Stomach (tissue), 7 donors: Measurements from ENCODE around the gene DNAJC2.

DNA sequence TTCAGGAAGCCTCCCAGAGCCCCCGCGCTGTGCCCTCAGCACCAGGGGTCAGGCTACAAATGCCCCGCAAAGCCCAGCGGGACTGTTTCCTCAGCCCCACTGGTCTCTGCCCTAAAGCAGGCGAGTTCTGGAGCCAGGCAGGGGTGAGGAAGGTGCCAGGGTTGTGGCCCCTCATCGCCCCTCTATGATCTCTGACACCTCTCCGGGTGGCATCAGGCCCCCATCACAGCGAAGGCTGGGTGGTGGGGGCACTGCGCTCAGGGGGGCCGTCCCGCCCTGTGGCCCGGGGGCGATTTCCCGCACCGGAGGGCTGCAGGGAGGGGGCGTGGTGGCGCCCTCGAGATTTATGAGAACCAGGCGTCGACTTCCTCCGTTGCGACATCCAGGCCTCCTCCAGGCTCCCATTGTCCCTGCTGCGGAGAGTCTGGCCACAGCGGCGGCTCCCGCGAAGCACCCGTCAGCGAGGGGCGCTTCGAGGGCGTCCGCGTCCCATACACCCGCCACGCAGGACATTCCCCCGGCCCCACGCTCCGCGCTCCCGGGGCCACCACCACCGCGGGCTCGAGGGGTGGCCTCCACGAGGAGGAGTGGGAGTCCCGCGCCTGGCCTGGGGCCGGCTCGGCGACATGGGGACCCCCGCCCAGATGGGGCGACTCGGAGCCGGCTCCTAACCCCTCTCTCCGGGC is 566 bp upstream of the SH2B2 start:
- PRO-cap = bidirectional peak, plus-strand start at position 407 of the sequence, minus-strand start at position 261 of the sequence
- RAMPAGE, long total RNA, 5 experiments = no peak in any of the 5 experiments
- RRBS = 3% methylated on average over 19 of the region's 55 CpGs

DNA sequence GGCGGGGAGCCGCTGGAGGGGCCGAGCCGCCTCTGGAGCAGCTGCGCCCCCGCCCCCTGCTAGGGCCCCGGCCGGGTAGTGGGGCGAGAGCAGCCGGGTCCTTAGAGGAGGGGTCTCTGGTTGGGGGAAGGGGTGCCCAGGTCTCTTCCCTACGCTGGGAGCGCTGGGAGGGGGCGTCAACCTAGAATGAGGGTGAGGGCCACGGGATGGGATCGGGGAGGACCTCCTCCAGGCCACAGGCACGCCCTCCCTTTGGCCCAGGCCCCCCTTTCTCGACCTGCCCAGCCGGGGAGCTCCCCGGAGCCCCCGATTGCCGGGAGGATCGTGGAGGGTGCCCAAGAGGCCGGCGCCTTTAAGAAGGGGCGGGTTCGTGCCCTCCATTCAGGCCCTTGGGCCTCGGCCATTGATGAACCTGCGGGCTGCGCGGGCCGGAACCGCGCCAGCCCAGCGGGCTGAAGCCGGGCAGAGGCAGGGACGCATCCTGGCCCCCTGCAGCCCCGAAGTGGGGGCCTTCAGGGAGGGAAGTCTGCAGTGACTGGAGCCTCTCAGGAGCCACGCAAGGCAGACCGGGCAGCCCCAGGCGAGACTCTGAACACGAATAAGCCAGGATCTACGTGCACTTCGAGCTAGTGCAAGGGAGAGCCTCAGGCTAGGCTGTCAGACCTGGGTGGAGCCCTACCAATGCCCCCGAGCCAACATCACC is 806 bp downstream of the SH2B2 start:
- PRO-cap = no peak
- RAMPAGE, long total RNA, 5 experiments = no peak in any of the 5 experiments
- RRBS = 1% methylated on average over 20 of the region's 44 CpGs

DNA sequence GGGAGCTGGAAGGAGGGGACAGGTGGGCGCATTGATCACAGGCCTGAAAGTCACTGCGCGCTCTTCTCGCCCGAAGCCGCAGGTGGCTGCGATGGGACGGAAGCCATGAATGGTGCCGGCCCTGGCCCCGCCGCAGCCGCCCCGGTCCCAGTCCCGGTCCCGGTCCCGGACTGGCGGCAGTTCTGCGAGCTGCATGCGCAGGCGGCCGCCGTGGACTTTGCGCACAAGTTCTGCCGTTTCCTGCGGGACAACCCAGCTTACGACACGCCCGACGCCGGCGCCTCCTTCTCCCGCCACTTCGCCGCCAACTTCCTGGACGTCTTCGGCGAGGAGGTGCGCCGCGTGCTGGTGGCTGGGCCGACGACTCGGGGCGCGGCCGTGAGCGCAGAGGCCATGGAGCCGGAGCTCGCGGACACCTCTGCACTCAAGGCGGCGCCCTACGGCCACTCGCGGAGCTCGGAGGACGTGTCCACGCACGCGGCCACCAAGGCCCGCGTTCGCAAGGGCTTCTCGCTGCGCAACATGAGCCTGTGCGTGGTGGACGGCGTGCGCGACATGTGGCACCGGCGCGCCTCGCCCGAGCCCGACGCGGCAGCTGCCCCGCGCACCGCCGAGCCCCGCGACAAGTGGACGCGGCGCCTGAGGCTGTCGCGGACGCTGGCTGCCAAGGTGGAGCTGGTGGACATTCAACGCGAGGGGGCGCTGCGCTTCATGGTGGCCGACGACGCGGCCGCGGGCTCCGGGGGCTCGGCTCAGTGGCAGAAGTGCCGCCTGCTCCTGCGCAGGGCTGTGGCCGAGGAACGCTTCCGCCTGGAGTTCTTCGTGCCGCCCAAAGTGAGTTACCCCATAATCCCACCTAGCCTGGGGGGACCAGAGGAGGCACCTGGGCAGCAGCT is 14.0 kb downstream of the SH2B2 start:
- PRO-cap = no peak
- RAMPAGE, long total RNA, 5 experiments = no peak in any of the 5 experiments
- RRBS = 49% methylated on average over 10 of the region's 109 CpGs

GRCh38 chr7:102430701-102431325 is 2.6 kb upstream of the ORAI2 start:
- PRO-cap = no peak
- RAMPAGE, long total RNA, 5 experiments = no peak in any of the 5 experiments
- RRBS = no CpG with 5 or more reads among the region's 9 CpGs

DNA sequence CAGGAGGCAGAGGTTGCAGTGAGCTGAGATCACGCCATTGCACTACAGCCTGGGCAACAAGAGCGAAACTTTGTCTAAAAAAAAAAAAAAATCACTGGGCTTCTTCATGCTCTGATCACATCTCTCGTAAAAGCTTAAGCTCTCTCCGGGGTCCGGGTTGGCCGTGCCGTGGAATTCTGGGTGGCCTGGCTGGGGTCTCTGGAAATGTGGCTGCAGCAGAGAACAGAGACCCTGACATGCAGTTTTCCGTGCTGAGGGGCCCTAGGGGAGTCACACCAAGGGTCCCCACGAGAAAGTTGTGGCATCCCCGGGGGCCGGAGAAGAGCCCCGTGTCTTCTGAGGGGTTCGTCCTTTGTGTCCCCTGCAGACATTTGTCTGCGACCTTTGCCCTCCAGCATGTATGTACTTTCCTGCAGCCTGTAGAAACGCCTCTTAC is 15.4 kb downstream of the ORAI2 start:
- PRO-cap = no peak
- RAMPAGE, long total RNA, 5 experiments = start-site peak on the plus strand in 1 of 5 experiments, centred at position 182 of the sequence, 5 reads per replicate
- RRBS = no CpG with 5 or more reads among the region's 15 CpGs

DNA sequence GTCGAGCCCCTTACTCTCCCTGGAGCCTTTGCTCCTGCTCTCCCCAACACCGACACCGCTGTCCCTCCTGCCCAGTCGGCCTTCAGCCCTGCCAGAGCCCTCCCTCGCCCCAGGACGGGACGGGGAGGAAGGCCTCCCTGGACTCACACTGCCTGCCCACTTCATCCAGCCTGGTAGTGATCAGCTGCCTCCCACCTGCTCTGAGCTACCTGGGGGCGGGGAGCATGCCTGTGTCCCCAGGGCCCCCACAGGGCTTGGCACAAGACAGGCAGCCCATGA is 4.6 kb downstream of the RASA4 start:
- PRO-cap = no peak
- RAMPAGE, long total RNA, 5 experiments = no peak in any of the 5 experiments
- RRBS = no CpG with 5 or more reads among the region's 8 CpGs

DNA sequence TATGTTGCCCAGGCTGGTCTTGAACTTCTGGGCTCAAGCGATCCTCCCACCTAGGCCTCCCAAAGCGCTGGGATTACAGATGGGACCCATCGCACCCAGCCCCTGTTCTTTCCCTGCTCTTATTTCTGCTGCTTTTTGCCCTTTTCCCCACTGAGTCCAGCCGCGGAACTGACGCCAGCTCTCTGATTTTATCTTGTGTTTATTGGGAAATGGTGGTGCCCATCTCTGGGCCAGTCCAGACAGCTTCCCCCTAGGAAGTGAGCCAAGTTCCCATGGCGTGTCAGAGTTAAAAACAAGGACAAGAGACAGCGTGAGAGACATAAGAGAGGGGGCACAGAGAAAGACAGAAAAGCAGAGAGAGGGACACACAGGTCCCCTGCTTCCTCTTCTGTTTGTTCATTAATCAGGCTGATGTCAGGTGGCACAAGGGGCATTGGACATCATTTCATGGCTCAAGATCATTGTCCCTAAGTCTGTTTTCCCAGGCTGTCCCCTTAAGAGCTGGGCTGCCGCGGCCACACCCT is 11.9 kb downstream of the UPK3BL1 start:
- PRO-cap = no peak
- RAMPAGE, long total RNA, 5 experiments = no peak in any of the 5 experiments
- RRBS = no CpG with 5 or more reads among the region's 10 CpGs

DNA sequence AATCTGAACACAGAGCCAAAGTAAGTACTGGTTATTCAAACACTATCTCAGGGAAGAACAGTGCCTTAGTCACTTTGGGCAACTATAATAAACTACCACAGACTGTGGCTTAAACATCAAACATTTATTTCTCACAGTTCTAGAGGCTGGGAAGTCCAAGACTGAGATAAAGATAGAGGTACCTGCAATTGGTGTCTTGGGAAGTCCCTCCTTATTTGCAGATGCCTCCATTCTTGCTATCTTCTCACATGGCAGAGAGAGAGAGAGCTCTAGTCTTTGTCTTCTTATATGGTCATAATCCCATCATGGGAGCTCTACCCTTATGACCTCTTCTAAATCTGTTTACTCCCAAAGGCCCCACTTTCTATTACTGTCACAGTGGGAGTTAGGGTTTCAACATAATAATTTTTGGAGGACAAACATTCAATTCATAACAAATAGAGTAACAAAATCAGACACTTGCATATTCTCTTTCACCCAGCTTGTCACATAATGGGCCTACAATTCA is 73.5 kb downstream of the FAM185A start:
- PRO-cap = no peak
- RAMPAGE, long total RNA, 5 experiments = no peak in any of the 5 experiments

DNA sequence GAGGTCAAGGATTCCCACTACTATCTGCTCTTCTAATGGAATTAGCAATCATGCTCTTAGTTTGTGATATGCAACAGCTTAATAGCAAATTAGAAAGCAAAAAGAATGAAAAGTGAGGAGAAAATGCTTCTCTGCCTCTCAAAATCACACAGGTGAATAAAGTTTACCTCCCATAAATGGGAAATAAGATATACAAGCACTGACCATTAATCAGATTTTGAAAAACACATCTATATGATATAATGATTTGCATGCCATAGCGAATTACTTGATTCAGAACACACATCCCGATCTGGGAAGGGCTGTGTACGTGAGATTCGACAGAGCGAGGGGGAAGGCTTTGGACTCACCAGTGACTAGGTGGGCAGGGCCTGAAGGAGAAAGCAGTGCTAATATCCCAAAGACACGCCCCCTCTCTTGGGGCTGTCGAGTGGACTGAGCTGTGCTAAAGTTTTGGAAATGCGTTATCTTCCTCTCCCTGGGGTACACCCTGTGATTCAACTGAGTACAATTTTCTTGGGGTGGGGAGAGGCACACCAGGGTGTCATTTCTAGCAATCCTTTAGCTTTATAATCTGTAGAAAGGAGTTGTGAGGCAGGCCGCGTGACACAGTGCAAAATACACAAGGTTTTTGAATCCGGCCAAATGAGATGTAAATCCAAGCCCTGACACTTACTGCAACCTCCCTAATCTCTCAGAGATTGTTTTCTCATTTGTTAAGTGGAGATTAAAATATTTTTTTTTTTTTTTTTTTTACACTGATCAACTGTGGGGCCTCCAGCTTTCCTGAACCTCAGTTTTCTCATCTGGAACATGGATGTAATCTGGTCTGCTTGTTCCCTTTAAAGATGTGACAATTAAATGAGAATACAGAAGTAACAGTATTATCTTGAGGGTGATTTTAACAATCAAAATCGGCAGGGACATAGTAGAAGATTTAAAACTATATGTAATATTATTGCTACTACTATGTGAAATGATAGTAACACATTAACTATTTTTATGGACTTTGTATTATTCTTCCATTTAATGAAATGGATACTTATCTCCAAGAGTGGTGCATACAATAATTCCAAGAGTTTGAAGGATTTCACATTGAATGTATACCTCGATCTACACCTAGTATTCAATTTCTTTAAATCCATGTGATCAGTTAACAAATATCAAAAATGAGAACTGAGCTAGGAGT is 2.0 kb downstream of the LRRC17 start:
- PRO-cap = no peak
- RAMPAGE, long total RNA, 5 experiments = no peak in any of the 5 experiments
- RRBS = no CpG with 5 or more reads among the region's 13 CpGs

GRCh38 chr7:103101064-103101918 is 26.4 kb downstream of the ARMC10 start:
- PRO-cap = no peak
- RAMPAGE, long total RNA, 5 experiments = no peak in any of the 5 experiments
- RRBS = no CpG with 5 or more reads among the region's 7 CpGs

DNA sequence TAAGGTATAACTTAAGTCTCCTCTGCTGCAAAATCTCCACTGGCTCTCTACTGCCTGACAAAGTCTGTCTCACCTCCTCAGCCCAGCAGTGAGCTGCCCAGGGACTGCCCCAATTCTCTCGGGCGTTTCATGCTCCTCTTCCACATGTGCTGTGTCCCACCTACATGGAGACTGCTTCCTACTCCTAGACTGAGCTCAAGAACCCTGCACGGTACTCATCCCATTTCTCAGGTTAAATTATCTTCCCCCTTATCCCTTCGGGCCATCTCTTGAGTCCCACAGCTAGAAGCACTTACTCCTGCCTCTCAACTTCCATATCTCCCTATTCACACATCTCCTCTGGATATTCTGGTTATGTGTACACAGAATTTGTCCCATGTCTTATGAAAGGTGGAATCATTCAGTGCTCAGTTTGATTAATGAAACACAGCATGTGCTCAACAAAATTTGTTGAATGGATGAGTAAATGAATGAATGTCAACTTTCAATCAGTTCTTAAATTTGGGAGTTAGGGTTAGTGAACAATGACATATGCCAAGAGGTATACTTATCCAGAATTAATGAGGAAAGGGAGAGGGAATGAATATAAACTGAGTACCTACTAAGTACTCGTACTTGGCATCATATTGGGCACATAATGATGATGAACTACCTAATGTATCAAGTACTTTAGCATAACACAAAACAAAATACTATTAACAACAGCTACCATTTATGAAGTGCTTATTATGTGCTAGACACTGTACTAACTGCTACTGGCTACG is 25.8 kb downstream of the NAPEPLD start:
- PRO-cap = no peak
- RAMPAGE, long total RNA, 5 experiments = no peak in any of the 5 experiments
- RRBS = no CpG with 5 or more reads among the region's 6 CpGs

GRCh38 chr7:103141346-103142199 is 7.3 kb downstream of the NAPEPLD start:
- PRO-cap = no peak
- RAMPAGE, long total RNA, 5 experiments = start-site peak on the minus strand in 3 of 5 experiments, at chr7:103141516-103141949 at its widest, 8 to 16 reads per replicate
- RRBS = 94% methylated on average over 2 of the region's 16 CpGs

- PRO-cap = bidirectional peak, plus-strand start at chr7:103280481, minus-strand start at chr7:103280273
- RAMPAGE, long total RNA, 5 experiments = start-site peak on the minus strand in 2 of 5 experiments, at chr7:103280262-103280288 at its widest, 8 to 9 reads per replicate
- RRBS = 0% methylated on average over 4 of the region's 81 CpGs
These were observed 16.7 kb upstream of the PMPCB start for GRCh38 chr7:103280185-103281195.

DNA sequence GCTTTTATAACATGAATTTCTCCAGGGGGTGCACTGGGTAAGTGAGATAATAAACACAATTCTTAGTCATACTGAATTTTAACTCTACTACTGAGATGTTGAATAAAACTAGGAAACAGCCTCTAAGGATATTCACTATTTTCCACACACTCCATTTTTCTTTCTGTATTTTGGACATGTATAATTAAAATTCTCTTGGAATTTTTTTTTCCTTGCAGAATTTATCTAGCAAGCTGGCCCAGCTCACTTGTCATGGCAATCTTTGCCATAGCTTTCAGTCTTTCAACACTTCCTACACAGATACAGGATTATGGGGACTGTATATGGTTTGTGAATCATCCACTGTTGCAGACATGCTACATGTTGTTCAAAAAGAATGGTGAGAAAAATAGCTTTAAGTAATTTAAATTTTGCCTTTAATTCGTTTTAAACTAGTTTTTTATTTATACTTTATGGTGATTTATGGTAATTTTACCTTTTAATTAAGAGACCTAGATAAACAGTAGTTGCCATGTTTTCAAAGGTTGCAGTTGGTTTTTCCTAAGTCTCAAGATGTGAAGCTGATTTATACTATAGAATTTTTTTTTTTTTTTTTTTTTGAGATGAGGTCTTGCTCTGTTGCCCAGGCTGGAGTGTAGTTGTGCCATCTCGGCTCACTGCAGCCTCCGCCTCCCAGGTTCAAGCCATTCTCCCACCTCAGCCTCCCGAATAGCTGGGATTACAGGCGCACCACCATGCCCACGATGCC is 13.0 kb downstream of the PMPCB start:
- PRO-cap = no peak
- RAMPAGE, long total RNA, 5 experiments = no peak in any of the 5 experiments
- RRBS = no CpG with 5 or more reads among the region's 6 CpGs

DNA sequence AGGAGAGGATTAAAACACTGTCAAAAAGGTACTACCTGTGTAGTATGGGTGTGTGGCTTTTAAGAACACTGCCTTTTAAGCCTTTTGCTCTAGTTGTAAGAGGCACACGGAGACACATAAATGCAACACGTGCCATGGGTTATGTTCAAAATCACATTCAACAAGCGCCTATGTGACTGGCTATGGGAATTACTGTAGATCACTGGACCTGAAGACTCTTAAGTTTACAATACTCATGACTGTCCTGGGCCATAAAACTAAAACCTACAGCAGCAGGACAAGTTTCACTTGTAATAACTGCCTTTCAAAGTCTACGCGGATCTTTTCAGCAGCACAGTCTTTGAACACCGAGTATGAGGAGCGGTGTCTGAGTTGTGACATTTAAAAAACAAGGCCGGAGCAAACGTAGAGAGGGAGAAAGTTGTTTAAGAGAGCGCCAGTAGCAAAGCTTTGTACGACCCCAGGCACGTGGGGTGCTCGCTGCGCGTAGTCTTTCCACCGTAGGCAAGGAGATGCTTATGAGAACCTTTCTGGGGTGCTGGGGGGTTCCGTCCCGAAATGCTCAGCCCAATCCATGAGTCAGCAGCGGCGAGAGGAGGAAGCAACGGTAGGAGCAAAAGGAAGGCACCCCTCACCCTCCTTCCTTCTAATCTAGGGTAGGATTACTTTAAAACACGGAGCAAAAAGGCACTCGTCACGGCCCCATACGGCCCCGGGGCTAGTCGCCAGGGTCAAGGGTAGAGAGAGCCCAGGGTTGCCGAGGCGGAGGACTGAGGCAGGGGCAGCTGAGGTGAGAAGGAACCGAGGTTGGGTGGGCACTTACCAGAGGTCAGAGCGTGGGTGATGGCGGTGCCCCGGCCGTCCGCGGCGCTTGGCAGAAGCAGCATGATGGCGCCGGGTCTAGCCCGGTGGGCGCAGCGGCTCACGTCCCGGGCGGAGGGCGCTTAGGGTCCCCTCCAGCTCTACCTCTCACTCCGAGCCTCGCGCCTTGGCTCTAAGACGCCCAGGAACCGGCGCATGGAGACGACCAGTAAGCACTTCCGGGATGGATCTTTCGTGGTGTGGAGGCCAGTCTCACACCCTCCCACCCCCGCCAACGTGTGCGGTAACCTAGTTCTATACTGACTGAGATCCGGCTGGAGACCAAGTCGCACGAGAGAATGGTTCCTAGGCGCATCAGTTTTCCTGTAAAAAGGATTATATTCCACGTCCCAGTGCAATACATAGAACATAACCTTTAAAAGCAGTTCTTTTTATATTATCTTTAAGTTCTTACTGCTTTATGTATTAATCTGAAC is at the start of gene DNAJC2:
TSS of gene DNAJC2 (minus strand) at position 1,032 of the 1,298 bp plus-strand sequence.
- PRO-cap = bidirectional peak, plus-strand start at position 1,124 of the sequence, minus-strand start at position 1,098 of the sequence
- RAMPAGE, long total RNA, 5 experiments = start-site peak on the minus strand in 5 of 5 experiments, centred at positions 880 to 1,076 of the sequence, 15 to 563 reads per replicate
- RRBS = 2% methylated on average over 18 of the region's 63 CpGs

DNA sequence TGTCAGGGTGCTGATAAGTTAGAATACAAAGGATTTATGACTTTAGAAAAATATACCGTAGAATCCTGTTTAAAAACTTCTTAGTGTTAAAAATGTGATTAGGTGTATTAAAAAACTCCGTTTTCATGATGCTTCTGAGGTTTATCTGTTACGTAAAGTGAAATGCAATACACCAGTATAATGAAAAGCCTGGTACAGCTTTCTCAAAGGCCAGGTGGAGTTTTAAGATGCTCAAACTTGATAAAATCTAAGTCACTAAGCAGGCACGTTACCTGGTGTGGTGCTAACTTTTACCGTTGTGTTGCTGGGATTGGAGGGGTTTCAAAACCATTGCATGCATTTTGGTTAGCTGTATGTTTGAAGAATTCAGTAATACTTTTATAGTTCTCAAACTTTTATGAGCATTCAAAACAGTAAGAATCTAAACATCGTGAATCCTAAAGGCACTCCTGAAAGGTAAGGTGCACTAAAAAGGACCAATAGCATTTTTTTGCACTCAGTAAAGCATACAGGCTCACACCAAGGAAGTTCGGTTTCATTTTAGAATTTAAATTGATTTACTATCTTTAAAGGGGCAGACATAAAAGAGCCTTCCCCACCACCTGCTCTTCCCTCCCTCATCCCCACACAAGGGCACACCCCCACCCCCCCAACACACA is 22.4 kb downstream of the PSMC2 start:
- PRO-cap = no peak
- RAMPAGE, long total RNA, 5 experiments = no peak in any of the 5 experiments
- RRBS = no CpG with 5 or more reads among the region's 7 CpGs

GRCh38 chr7:103866911-103867254 is 122.6 kb downstream of the RELN start:
- PRO-cap = no peak
- RAMPAGE, long total RNA, 5 experiments = no peak in any of the 5 experiments
- RRBS = no CpG with 5 or more reads among the region's 4 CpGs

DNA sequence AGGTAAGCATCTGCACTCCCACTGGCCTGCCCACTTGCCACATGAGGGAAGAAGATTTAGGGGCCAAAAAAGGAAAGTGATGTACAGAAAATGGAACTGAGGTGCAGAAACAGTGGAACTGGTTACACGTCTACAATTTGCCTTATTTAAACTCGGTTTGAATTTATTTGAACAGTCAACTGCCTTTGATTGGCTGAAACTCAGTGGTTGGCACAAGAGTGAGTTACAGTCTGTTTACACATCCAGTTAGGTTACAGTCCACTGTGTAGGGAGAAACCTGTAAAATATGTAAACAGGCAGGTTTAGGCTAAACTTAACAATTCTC is 40.2 kb upstream of the RELN start:
- PRO-cap = no peak
- RAMPAGE, long total RNA, 5 experiments = no peak in any of the 5 experiments
- RRBS = no CpG with 5 or more reads among the region's 2 CpGs

- PRO-cap = no peak
- RAMPAGE, long total RNA, 5 experiments = no peak in any of the 5 experiments
- RRBS = no CpG with 5 or more reads among the region's 2 CpGs
These were observed 47.0 kb downstream of the LHFPL3 start for GRCh38 chr7:104375429-104375848.

DNA sequence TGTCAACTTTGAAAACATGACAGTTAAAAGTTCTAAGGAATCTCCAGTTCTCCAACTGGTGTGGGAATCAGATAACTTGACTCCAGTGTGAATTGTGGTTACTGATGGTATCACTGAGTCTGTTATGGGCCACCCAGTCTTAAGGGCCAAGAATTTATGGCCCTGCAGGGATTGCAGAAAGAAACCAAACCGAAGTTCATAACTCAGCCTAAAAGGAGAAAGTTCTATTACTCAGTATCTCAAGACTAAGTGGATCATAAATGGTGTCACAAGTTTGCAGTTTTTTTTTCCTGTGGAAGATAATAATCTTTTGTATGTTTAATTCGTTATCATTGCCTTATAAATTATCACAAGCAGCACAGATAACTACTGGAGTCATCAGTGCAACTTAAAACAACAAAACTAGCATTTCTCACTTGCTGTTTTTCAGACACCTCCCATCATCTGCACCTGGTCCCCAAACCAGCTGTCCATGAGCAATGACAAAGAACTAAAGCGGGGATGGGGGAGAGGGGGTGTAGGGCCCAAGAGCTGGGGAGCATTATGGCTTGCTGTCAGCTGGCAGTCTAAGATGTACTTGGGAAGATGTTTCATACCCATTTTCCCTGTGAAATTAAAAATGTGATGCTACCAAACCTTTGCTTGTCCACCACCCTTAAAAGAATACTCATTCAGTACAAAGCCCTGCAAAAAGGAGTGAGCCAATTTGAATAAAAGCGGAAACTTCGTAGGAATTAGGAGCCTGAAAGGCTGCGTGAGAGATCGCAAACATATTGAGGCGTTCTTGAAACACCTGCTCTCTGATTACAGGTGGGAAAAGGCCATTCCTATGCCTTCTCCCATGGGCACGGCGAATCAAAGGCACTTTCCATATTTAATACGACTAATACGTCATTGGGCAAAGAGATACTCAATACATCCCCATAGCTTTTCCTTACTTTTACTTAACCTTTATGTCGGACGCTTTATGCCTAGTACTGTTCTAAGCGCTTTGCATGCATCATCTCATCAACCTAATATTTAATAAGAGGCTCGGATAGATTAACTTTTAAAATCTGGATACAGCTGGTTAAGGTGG is 31.2 kb upstream of the KMT2E start:
- PRO-cap = no peak
- RAMPAGE, long total RNA, 5 experiments = no peak in any of the 5 experiments
- RRBS = no CpG with 5 or more reads among the region's 16 CpGs